ENCODE measurements around the genes FUCA1, GRHL3 and NCMAP.

DNA sequence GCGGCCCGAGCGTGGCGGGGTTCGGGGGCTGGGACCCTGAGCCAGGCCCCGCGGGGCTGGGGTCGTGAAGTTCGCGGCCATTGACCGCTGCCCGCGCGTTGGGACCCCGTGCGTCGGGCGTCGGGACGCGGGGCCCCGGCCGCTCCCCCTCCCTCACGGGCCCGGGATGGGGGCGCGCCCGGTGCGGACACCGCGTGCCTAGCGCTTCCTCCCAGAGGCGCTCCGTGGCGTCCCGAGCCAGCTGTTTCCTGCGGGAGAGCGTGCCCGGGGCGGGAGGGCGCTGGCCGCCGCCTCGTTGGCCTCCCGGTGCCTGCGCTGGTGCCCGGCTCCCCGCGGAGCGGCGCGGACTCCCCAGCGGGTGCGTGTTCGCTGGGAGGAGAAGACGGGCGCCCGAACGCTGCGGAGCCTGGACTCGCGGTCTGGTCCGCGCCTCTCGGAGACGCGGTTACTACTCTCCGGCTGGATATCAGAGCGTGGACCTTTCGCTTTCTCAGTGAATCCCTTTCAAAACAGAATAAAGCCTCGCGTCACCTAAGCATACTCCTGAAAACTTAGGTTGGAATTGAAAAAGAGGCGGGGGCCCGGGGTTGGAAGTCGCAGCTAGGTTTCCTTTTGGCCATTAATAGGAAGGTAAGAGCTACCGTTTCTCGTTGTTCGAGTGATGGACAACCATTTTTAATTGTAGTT is 513 bp downstream of the ELOA start:
- PRO-cap, 2 experiments = no peak in any of the 2 experiments

GRCh38 chr1:23800361-23800623 is 262 bp downstream of the GALE start:
- PRO-cap, 2 experiments = no peak in any of the 2 experiments

- PRO-cap, 2 experiments = no peak in any of the 2 experiments
These were observed 522 bp downstream of the FUCA1 start for GRCh38 chr1:23867401-23868135.

DNA sequence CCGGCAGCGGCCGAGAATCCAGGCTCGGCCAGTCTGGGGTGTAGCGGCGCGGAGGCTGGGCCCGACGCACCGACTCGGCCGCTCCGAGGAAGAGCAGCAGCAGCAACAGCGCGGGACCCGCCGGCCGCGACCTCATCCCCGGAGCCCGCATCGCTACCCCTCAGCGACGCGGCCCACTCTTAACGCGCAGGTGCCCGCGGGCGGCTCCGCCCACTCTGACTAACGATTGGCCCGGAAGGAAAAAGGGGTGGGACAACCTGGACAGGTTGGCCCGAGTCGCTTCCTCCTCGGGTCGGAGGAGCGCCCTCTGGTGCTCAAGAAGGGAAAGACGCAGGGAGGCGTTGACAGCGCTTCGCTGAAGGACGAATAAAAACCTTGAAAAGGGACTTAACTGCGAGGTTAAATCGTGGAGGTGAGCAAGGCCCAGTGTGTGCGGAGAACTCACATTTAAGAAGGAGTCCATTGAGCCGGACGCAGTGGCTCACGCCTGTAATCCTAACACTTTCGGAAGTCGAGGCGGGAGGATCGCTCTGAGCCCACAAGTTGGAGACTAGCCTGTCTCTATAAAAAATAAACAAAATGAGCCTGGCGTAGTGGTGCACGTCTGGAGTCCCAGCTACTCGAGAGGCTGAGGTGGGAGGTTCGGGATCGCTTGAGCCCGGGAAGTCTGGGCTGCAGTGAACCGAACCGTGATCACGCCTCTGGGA is at the start of gene FUCA1:
Gene FUCA1, minus strand, starts transcription at position 155 of the 707 bp plus-strand sequence.
- PRO-cap, 2 experiments = peak in 2 of 2 experiments; most common minus-strand start position 147 of the sequence (in 2)

- PRO-cap, 2 experiments = no peak in any of the 2 experiments
These were observed 950 bp upstream of the GRHL3 start for GRCh38 chr1:24318194-24318619.

DNA sequence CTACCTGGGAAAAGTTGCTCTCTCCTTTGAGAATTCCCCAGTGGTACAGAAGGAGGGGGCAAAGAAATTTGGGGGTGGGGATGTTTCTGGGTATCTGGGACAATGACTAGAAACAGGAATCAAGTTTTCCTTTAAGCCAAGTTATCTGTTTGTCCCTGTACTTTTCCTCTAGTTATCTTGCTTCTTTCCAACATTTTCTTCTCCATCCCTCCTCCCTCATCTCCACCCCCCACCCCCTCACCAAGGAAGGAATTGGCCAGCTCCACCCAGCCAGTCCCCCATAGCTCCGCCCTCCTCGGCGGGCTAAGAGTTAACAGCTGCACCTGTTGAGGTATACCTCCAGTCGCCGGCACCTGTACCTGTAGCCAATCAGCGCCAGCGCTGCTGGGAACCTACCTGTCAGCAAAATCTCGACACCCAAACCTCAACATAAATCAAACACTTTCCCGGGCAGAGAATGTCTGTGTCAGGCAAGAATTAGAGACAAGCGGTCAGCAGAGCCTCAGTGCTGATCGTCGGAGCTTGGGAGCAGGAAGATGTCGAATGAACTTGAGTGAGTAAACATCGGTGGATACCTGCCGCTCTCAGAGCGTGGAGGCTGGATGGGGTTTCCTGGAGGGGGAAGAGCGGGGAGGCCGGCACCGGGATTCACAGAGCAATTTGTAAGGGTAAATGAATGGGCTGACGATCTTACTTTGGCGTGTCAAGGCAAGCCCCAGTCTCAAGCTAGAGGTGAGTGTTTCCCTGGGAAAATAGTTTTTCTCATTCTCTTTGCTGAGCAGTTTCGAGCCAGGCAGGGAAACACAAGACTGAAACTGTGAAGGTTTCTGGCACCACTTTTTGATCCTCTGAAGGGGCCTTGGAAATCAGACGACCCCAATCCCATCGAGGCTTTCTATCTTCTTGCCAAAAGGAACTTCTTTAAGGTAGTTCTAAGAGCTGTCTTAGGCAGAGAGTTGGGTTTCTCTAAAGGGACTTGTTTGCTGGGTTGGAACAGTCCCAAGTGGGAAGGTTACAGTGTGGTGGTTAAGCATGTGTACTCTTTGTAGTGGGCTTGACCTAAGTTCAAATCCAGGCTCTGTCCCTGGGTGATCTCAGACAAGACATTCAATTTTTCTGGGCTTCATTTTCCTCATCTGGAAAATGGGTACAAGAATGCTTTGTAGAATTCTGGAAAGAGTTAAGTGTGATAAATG is at the start of gene GRHL3:
Gene GRHL3, plus strand, starts transcription at position 342 of the 1,196 bp plus-strand sequence.
- PRO-cap, 2 experiments = no peak in any of the 2 experiments

DNA sequence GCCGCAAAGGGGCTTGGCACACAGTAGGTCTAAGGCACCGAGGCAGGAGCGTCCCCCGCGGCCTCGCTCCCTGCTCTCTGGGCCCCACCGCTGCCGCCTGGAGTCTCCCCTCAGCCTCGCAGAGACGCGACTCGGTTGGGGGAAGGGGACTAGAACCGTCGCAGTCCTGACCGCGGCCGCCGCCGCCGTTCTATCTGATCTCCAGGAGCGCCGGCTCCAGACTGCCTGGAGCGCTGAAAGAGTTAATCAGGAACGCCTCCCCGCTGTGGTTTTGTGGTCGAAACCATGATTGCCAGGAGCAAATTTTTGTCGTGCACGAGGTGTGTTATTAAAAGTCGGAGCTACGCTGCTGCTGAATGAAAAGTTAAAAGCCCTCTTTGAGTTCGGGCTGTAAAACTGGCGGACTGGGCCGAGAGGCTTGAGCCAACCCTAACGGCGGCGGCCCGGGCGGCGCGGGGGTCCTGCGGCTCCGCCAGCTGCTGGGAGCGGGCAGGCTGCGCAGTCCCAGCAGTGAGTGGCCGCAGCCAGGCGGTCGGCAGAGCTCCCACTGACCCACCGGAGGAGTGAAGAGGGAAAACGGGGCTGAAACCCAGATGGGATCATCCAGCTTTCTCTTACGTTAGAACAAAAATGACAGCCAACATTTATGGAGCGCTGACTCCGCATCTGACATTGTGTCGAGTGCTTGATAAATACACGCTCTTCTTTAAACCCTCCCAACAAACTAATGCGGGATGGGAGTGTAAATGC is 3.2 kb downstream of the GRHL3 start:
- PRO-cap, 2 experiments = peak in 2 of 2 experiments; most common minus-strand start position 192 of the sequence (in 2)

- PRO-cap, 2 experiments = no peak in any of the 2 experiments
These were observed 22.8 kb downstream of the NIPAL3 start for GRCh38 chr1:24438369-24438900.

DNA sequence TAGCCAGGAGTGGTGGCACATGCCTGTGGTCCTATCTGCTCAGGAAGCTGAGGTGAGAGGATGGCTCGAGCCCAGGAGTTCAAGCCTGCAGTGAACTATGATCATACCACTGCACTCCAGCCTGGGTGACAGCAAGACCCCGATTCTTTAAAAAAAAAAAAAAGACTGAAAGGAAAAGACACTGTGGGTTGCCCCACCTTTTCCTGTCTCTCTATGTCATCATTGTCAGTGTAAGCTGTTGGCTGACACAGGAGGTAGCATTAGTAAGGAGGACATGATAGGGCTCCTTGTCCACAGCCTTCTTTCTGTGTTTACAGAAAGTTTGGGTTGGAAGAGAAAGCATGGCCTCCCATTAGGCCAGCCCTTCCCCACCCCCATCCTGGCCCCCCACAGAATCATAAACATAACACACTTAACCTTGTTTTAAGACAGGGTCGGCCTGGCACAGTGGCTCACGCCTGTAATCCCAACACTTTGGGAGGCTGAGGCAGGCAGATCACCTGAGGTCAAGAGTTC is 20.6 kb upstream of the RCAN3 start:
- PRO-cap, 2 experiments = peak in 1 of 2 experiments; most common plus-strand start position 260 of the sequence (in 1); most common minus-strand start position 149 of the sequence (in 1)

DNA sequence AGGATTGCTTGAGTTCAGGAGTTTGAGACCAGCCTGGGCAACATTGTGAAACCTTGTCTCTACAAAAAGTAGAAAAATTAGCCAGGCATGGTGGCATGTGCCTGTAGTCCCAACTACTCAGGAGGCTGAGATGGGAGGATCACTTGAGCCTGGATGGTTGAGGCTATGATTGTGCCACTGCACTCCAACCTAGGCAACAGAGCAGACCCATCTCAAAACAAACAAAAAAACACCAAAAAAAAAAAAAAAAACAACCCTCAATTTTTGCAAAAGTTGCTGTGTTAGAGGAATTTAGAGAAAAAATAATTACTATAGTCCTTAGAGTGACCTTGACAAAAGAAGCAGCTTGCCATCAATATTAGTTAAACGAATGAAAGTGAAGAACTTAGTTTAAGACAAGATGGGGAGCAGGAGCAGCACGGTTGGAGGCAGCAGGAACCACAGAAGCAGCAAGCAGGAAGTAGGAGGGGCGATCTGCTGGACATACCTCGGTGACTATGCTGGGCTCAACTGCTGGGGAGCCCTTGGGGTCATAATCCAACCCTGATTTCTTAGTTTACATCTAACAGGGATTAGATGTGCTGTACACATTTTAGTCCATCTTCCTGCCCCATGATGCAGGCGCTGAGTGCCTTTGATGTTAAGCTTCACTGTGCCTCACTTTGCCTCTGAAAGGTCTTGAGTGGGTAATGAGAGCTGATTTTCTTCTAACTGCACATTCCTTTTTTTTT is 1.5 kb upstream of the RCAN3 start:
- PRO-cap, 2 experiments = no peak in any of the 2 experiments

GRCh38 chr1:24555821-24556405 is at the start of gene NCMAP:
TSS of gene NCMAP (plus strand) at chr1:24556087.
- PRO-cap, 2 experiments = peak in 1 of 2 experiments; most common plus-strand start chr1:24556123 (in 1); most common minus-strand start chr1:24556012 (in 1)

DNA sequence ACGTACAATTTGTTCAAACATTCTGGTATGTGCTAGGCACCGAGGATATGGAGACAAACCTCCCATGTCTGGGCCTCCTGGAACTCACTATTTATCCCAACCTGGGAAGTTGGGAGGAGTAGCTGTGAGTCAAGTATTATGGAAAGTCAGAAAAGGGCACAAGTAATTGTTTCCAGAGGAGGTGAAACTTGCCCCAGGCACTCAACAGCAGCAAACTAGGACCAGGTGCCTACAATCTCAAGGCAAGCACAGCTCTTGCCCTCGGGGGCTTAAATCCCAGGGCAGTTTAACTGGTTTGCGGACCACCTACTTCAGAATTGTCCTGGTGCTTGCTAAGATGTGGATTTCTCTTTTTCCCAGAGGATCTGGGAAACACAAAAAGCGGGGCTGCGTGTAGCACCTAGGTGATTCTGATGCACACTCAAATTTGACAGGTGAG is 1.4 kb upstream of the CLIC4 start:
- PRO-cap, 2 experiments = no peak in any of the 2 experiments

DNA sequence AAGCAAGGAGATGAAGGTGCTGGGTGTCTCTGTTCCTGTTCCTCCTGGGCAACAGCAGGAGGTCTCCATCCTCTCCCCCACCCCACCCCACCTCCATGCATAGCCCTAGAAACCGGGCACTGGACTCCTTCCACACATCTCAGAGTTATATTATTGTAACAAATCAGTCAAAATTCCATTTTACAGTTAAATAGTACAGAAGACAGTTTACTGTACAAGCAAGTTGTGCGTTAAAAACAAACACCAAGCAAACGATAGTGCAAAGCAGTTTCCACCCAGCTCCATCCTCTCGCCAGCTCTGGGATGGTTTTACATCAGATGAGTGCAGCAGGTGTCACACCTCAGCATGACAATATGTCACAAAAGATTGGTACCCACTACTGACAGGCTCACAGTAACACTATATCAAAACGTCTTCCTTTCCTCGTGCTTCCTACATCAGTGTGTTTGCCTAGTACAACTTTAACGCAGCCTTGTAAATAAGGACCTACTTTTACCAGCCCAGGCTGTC is 30.6 kb downstream of the RUNX3 start:
- PRO-cap, 2 experiments = no peak in any of the 2 experiments

- PRO-cap, 2 experiments = no peak in any of the 2 experiments
These were observed 23.6 kb downstream of the RUNX3 start for GRCh38 chr1:24906440-24906840.

- PRO-cap, 2 experiments = no peak in any of the 2 experiments
These were observed 20.5 kb downstream of the RUNX3 start for GRCh38 chr1:24909540-24910039.

DNA sequence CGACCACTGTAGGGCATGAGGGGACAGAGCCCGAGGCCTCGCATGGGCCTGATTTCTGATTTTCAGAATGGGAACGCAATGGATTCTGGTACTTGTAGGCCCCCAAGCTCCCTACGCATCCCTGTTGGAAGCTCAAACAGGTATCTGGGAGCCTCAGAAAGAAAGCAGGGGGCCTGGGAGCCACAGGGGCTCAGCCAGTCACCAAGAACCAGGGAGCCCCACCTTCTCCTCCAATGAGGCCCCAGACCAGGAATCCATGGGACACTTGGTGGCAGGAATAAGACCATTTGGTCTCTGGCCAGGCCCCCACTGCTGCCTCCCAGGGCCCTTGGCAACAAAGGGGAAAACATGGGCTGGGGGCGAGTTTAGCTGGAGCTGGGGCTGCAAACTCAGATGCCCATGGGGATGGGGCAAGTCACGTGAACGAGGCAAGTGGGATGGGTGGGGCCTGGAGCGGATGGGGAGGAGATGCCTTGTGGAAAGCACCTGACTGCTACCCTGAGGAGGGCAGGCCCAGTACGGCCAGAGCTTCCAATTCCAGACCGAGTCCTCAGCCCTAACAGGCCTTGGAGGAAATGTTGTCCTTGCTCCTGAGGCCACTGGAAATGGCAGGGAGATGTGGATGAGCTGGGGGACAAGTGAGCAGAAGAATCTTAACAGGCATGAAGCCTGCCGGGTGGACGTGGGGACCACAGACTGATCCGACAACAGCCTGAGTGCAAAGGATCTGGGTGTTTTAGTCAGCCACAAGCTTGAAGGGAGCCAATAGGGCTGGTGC is 19.4 kb downstream of the RUNX3 start:
- PRO-cap, 2 experiments = peak in 2 of 2 experiments; most common minus-strand start position 698 of the sequence (in 1)

DNA sequence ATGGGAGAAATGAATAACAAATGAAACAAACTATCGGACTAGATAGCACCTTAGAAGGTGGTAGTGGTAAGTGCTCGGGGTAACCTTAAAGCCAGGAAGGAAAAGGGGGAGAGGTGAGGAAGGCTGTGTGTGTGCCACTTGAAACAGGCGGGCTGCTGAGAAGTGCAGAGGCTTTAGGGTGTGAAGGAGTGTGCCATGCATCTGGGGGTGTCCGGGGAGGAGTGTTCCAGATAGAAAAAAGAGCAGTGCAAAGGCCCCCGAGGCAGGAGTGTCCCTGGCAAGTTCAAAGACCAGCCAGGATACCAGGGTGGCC is 14.7 kb downstream of the RUNX3 start:
- PRO-cap, 2 experiments = no peak in any of the 2 experiments

GRCh38 chr1:25019247-25019971 is 89.3 kb upstream of the RUNX3 start:
- PRO-cap, 2 experiments = no peak in any of the 2 experiments

- PRO-cap, 2 experiments = no peak in any of the 2 experiments
These were observed 100.8 kb upstream of the RUNX3 start for GRCh38 chr1:25030543-25031628.

DNA sequence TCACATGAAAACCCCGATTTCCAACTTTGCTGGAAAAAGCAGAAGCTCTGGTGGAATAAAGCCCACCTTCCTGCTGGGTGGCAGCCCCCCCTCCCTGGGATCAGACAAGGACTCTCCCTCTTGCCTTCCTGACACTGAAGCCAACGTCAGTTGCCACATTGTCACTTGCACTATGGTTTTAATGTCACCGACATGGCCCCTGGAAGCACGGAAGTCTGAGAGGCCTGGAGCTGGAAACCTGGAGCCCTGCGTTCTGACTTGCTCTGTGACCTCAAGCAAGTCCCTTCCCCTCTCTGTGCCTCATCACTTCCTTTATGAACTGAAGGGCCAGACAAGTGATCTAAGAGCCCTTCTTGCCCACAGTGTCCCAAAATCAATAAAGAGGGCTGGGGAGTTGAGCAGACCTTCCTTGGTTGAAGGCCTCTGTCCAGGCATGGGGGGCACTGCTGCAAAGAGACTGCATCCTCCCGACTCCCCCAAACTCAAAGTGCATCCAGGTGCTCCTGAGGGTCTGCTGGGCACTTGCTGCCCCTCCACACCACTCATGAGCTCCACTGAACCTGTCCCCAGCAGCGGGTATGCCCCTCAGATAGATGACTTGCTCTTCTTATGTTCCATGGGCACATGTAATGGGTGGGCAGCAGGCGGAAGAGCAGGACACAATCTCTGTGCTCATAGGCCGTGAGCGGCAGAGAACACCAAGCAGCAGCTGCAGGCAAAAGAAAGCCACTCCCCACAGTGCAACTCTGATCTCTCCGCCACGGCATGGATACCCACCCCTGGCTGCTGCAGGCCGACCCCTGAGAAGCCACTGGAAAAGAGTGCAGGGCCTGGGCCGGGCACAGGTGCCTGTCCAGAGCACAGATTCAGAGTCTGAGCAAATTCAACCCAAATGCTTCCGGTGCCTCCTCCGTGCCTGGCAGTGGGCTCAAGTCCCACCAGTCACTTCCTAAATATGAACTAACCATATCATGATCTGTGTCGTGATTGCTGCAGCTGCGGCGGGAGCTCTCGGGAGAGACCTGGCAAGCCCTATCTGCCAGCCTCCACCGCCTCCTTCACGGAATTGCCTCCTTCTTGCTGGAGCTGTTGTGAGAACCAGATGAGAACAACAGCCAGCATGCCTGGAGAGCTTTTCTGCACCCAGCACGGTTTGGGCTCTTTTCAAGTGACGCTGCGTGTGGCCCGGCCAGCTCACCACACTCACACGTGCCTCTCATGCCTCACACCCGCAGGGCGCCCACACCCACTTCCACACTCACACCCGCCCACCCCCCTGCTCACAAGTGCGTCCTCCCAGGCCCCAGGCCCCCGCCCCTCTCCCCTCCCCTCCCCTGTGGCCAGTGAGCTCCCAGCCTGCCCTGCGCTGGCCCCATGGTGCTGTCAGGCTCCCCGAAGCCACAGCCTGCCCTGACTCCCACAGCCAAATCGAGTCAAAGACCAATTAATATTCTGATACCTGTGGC is 135.3 kb upstream of the RUNX3 start:
- PRO-cap, 2 experiments = no peak in any of the 2 experiments